Mesenchymal stem cell of the bone marrow (primary cell): ENCODE measurements around a stretch of chr10.

- CAGE, long polyA plus RNA = no peak
These were observed 38.6 kb downstream of the PPP2R2D start for GRCh38 chr10:131939491-131939801.

- CAGE, long polyA plus RNA = no peak
These were observed 1.1 kb downstream of the STK32C start for GRCh38 chr10:132306667-132307040.

DNA sequence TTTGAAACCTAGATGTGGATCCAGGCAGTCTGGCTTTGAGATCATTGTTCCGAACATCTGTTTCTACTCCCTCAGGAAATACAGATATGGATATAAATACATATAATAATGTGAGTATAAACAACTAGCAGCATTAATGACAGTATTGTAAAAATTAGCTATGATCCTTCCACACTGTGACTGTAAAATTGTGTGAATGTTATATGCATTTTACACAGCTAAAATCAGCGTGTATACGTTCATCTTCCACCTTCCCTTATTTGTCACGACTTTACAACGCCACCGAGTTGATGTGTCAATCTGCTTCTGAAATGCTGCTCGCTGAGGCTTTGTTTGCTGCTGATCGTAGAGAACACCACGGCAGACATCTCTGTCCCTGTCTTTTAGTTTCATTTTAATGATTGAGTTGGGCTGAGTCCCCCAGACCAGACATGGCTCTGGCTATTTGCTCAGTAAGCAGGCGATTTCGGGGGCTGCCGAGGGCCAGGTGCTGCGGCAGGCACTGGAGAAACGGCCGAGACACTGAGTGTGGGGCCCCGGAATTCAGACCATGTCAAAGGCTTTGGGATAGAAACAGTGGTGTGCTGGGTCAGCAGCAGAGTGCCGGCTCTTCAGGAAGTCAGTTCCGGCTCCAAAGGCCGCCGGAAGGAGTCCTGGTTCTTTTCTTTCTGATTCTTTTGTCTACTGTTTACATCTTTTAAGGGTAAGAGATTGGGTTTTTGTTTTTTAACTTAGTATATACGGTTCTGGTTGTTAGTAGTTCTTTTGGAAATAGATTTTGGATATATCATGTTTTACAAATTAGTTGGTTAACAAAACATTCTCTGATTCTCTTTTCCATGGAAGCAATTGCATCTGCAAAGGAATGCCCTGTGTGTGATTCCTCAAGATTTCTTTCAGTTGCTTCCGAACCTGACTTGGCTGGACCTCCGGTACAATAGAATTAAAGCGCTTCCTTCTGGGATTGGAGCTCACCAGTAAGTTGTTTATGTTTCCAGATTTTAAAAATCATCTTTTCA is 5.0 kb downstream of the LRRC27 start:
- CAGE, long polyA plus RNA = no peak

DNA sequence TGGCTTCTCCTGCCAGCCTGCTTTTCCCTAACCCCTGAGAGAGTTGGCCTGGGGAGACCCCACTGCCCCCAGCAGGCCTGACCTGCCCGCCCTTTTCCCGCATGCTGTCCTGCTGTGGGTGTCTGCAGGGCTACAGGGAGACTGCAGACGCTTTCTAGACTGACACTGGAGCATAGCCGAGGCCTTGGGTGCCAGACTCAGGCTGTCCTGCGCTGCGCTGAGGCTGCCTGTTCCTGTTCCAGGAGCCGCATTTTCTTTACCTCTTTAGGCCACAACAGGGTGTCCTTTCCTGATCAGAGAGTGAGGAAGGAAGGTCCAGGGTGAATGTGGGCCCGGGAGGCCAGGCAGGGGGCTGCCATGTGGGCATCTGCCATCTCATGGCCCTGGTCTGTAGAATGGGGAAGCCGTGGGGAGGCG is 3.6 kb downstream of the PWWP2B start:
- CAGE, long polyA plus RNA = no peak

- CAGE, long polyA plus RNA = no peak
These were observed 8.2 kb downstream of the PWWP2B start for GRCh38 chr10:132404808-132405942.

DNA sequence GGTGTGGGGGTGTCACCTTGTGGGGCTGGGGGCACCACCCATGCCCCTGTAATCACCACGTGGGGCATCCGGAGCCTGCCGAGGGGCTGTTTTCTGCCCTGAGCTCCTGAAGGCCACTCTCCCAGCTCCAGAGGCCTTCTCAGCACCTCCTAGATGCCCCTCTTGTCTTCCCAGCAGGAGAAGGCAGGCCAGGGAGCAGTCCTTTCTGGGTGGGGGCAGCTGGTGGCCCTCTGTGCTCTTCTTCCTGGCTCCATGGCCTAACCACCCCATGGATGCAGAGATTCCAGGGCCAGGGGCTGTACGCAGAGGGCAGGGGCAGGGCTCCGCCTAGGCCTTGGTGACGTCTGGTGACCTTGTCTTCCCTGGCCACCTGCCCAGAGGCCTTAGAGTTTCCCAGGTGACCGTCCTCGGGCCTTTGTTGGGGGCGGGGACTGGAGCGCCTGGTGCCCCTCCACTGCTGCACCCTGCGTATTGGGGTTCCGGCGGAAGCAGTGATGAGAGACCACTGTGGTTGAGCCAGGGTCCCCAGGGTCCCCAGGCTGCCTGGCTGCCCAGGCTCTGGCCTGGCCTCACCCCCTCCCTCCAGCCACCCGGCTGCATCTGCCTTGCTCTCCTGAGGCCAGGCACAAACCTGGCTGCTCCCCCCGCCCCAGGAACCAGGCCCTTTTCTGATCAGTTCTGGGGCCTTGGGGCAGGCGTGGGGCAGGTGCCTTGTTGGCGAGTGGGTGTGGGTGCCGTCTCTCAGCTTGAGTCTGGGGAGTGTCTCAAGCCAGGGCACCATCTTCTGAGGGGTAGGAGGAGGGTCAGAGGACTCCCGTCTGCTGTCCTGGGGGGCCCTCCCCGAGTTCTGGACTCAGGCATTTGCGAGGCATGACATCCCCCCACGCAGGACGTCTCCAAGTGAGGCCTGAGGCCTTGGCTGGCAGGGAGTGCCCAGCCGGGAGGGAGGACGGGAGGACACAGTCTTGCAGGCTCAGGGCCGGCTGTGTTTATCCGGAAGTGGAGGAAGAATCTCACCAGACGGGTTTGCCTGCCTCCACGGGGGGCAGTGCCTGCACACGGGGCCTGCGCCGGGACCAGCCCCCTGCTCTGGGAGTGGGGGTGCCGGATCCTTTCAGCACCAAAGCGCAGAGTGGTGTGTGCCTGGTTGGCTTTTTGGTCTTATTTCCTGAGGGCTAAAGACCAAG is 10.5 kb downstream of the PWWP2B start:
- CAGE, long polyA plus RNA = no peak

DNA sequence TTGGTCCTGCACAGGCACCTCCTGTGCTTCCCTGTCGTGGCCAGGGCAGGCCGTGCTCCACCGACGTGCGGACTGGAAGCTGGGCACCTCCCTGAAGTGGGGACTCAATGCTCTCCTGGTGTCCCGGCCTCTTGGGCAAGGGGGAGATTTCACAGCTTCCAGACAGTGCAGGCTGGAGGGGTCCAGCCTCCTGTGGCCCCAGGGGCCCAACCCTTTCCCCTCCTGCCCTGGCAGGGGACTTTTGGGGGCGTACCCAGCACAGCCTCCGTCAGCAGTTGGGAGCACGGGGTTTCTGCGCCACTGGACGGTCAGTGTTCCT is 13.7 kb downstream of the PWWP2B start:
- CAGE, long polyA plus RNA = no peak

- CAGE, long polyA plus RNA = no peak
These were observed 15.9 kb downstream of the PWWP2B start for GRCh38 chr10:132412857-132413284.

DNA sequence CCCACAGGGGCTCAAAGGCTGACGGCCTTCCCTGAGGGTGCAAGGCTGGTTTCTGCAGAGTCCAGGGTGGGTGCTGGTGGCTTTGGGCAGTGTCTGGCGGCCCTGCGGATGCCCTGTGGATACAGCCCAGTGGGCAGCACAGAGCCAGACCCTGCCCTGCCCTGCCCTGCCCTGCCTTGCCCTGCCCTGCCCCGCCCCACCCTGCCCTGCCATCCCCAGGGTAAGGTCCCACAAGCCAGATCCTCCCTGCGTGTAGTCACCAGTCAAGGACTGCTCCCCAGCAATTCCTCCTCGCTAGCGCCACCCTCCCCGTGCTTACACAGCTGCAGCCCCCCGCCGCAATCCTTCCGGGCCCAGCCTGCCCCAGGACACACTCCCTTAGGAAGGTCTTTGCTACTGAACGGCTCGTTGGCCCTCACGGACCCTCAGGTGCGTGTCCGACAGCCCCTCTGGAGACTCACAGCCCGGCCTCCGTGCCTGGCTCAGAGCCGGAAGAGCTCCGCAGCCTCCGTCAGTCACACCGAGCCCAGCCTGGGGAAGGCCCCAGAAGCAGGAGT is 68.2 kb downstream of the PWWP2B start:
- CAGE, long polyA plus RNA = no peak

DNA sequence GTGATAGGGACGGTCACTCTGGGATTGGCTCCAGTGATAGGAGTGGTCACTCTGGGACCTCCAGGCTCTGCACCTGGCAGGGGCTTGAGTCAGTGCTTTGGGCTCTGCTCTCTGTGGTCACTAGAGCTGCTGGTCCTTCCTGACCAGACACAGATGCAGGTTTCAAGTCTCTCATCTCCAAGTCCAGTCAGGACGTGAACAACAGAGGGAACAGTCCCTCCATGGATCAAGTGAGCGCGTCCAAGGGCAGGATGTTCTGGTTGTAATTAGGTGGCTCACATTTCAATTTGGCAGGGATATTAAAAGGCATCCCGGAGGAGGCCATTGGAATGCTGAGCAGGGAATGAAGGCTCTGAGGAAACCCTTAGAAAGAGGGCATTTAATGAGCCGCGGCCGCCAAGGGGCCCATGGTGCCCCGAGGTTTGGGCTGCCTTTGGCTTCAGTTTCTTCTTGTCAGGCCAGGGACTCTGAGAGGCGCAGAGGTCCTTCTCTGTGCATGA is 30.9 kb upstream of the INPP5A start:
- CAGE, long polyA plus RNA = no peak

- CAGE, long polyA plus RNA = no peak
These were observed 18.6 kb upstream of the INPP5A start for GRCh38 chr10:132519015-132519446.

- CAGE, long polyA plus RNA = no peak
These were observed 1.4 kb upstream of the INPP5A start for GRCh38 chr10:132536053-132536693.

DNA sequence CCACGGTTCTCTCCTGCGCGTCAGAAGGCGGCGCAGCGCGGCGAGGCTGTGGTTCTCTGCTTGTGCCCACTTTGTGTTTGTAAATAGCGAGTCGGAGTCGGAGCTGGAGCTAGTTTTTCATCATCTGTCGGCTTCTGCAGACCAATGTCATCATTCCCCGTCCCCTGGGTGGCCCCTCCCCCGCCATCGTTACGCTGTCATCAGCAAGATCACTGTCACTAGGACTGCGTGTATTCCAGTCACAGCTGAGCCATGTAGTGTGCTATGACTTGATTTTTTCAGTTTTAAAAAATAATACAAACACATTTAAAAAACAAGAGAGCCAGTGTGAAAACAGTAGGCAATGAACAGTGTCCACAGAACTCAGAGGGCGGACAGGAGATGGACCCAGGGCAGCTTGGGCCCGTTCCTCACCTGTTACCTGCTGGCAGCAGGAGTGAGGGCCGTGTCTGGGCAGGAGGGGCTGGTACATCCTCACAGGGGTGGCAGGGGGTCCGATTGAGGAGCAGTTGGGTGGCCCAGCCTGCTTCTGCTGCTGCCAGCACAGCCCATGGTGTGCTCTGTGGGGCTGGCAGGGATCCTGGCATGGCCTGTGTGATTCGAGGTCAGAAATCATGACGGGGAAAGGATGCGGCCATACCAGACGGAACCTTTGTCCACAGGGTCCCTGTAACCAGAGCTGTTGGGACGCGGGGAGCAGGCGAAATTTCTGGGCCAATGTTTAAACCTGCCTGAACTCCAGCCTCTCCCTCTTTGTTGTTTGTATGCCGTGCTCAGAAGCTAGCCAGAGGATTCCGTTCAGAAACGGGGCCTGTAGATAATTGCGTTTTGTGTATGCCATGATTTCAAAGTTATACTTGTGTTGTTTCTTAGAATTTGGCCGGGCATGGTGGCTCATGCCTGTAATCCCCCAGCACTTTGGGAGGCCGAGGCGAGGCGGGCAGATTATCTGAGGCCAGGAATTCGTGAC is 49.5 kb downstream of the INPP5A start:
- CAGE, long polyA plus RNA = no peak

- CAGE, long polyA plus RNA = no peak
These were observed 82.9 kb downstream of the NKX6-2 start for GRCh38 chr10:132702996-132703532.

GRCh38 chr10:132722936-132723560 is 62.9 kb downstream of the NKX6-2 start:
- CAGE, long polyA plus RNA = no peak

GRCh38 chr10:133161282-133162075 is 1.5 kb downstream of the KNDC1 start:
- CAGE, long polyA plus RNA = no peak

DNA sequence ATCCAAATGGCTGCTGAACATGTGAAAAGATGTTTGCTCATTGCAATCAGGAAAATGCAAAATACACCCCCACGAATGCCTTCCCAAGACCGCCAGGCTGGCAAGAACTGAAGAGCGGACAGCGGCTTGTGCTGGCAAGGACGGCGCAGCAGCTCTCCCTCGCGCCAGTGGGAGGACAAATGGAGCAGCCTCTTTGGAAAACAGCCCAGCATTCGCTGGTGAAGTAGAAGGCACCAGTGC is 2.5 kb downstream of the KNDC1 start:
- CAGE, long polyA plus RNA = no peak

- CAGE, long polyA plus RNA = no peak
These were observed 10.2 kb upstream of the UTF1 start for GRCh38 chr10:133219746-133220220.

DNA sequence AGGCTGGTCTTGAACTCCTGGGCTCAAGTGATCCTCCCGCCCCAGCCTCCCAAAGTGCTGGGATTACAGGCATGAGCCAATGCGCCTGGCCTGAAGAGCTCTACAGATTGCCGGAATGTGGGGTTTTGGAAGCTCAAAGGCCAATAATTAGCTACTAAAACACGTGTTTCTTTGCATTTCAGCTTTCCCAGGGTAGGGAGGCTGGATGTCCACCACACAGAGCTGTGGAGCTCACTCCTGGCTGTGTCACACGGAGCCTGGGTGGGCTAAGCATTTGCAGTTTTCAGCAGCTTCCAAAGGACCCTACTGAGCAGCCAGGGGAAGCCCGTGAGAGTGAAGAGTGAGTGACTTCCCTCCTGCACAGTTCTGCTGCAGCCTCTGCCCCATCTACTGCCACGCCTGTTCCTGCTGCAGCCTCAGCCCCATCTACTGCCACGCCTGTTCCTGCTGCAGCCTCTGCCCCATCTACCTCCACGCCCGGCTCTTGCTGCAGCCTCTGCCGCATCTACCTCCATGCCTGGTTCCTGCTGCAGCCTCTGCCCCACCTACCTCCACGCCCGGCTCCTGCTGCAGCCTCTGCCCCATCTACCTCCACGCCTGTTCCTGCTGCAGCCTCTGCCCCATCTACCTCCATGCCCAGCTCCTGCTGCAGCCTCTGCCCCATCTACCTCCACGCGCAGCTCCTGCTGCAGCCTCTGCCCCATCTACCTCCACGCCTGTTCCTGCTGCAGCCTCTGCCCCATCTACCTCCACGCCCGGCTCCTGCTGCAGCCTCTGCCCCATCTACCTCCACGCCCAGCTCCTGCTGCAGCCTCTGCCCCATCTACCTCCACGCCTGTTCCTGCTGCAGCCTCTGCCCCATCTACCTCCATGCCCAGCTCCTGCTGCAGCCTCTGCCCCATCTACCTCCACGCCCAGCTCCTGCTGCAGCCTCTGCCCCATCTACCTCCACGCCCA is 12.1 kb downstream of the ADAM8 start:
- CAGE, long polyA plus RNA = no peak

DNA sequence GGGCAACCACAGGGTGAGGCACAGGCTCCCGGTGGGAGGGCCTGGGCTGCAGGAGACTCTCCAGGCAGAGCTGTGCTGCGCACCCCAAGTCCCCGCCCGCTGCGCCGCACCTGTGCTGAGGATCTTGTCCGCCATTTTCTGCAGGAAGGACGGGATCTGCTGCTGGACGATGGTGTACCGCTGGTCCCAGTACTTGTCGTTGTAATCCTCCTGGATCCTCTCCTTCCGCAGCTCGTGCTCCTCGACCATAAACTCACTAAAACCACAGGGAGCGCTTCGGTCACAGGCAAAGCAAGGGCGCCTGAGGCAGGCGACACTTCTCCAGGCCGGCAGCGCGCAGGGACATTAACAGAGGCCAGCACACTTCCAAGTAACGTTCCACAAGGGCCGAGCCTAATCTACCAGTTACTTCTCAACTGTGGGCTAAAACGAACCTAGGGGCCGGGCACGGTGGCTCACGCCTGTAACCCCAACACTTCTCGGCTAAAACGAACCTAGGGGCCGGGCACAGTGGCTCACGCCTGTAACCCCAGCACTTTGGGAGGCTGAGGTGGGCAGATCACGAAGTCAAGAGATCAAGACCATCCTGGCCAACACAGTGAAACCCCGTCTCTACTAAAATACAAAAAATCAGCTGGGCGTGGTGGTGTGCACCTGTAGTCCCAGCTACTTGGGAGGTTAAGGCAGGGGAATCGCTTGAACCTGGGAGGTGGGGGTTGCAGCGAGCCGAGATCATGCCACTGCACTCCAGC is 13.2 kb upstream of the ADAM8 start:
- CAGE, long polyA plus RNA = no peak